HTR-8/SVneo (cell line): ENCODE data around the gene PYDC1.

DNA sequence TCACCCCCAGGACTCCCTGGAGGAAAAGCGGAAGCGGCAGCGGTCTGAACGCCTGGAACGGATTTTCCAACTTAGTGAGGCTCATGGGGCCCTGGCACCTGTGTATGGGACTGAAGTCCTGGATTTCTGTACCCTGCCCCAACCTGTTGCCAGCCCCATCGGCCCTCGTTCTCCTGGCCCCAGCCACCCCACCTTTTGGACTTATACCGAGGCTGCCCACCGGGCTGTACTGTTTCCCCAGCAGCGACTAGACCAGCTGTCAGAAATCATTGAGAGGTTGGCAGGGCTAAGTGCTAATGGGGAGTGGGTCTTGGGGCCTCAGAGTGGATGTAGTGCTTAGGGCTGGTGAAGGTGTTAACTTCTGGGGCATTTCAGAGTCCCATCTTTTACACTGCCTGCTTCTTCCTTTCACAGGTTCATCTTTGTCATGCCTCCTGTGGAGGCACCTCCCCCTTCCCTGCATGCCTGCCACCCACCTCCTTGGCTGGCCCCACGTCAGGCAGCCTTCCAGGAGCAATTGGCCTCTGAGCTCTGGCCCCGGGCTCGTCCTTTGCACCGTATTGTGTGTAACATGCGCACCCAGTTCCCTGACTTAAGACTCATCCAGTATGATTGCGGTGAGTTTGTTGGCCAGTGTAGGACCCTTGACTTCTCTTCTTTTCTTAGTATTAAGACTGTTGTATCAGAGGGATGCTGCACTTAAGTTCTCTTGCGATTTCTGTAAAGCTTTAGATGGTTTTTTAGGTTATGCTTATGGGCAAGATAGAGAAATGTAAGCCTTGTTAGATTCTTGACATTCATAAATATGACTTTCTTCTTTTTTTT, 11.3 kb upstream of the TMEM265 start:
- RRBS = no CpG with 5 or more reads among the region's 17 CpGs

DNA sequence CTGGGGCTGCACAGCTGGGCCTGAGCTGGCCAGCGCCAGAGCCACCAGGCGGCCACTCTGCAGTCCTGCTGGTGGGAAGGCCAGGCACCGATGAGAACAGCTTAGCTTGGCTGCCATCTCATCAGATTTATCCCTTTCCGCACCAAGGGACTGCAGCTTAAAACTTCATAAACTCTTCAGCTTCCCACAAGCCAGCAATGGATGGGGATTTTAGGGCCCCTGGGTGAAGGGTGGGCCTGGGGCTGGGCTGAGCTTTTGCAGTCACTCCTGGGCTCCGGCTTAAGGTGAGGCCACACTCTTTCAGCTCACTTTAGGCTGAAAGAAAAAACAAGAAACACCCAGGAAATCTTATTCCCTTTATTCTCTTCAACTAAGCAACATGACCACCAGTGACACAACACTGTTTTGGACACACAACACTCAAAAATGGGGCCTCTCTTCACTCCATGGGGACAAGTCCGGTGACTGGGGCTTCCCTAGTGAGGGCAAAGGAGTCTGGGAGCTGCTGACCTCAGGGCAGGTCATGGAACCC, 8.8 kb downstream of the ZNF629 start:
- RRBS = no CpG with 5 or more reads among the region's 6 CpGs

- RRBS = 97% methylated on average over 11 of the region's 37 CpGs
Observed at GRCh38 chr16:30782510-30783000, 4.5 kb downstream of the ZNF629 start.

- RRBS = 2% methylated on average over 18 of the region's 40 CpGs
Observed at GRCh38 chr16:30786647-30787085, 339 bp downstream of the ZNF629 start.

- RRBS = no CpG with 5 or more reads among the region's 8 CpGs
Observed at GRCh38 chr16:30844688-30845576, 48.9 kb downstream of the BCL7C start.

GRCh38 chr16:30894559-30895524, 965 bp upstream of the BCL7C start:
- RRBS = no CpG with 5 or more reads among the region's 14 CpGs

DNA sequence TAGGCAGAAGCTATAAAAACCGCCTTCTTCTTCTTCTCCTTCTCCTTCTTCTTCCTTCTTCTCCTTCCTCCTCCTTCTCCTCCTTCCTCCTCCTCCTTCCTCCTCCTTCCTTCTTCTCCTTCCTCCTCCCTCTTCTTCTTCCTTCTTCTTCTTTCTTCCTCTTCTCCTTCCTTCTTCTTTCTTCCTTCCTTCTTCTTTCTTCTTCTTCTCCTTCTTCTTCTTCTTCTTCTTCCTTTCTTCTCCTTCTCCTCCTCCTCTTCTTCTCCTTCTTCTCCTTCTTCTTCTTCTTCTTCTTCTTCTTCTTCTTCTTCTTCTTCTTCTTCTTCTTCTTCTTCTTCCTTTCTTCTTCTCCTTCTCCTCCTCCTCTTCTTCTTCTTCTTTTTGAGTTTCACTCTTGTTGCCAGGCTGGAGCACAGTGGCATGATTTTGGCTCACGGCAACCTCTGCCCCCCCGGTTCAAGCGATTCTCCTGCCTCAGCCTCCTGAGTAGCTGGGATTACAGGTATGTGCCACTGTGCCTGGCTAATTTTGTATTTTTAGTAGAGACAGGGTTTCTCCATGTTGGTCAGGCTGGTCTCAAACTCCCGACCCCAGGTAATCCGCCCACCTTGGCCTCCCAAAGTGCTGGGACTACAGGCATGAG, 4.6 kb upstream of the FBXL19 start:
- RRBS = no CpG with 5 or more reads among the region's 6 CpGs

- RRBS = 98% methylated on average over 12 of the region's 27 CpGs
Observed at GRCh38 chr16:30925526-30926071, 2.2 kb downstream of the FBXL19 start.

DNA sequence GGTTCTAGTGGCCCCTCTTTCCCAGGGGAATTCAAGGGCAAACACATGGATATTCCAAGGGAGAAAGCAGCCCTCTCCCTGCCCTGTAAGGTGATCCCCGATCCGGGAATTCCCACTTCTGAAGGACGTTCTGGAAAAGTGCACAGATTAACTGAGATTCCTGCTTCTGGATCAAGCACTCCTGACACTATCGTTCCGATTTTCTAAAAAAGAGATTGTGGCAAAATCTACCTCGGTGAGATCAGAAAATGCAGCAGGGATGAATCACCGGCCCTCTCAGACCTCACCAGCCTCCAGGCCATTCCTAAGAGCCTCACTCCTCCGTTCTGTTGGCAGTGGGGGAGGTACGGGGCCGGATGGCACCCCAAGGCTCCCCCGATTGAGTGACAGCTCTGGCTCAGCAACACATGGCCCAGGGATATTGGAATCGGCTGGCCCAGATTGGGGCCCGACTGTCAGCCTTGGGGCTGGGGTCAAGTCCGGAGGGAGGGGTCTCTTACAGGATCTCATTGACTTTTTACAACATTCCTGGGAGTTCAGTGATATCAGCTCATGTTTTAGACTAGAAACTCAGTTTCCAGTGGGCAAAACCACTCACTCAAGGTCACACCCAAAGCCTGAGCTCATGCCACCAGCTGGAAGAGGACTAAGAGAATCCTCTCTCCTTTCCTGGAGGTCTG, 12.3 kb downstream of the STX1B start:
- RRBS = 2% methylated on average over 7 of the region's 14 CpGs

- RRBS = 98% methylated on average over 8 of the region's 22 CpGs
Observed at GRCh38 chr16:31000668-31001454, 9.6 kb downstream of the STX1B start.

- RRBS = no CpG with 5 or more reads among the region's 23 CpGs
Observed at GRCh38 chr16:31001903-31002924, 8.2 kb downstream of the STX1B start.

DNA sequence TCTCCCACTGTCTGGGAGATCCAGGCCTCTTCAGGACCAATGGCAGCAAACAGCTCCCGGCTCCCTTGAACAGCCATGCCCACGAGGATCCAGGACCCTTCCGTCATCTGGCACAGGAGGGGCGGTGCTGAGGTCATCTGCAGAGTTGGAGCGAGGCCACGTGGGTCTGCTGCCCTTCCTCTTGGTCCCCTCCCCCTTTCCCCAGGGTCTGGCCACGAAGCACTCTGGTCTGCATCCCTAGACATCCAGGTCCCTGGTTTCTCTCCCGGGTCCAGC, 3.7 kb upstream of the PRSS8 start:
- RRBS = no CpG with 5 or more reads among the region's 8 CpGs

GRCh38 chr16:31203060-31203433, 487 bp upstream of the PYCARD start:
- RRBS = no CpG with 5 or more reads among the region's 11 CpGs

- RRBS = 13% methylated on average over 3 of the region's 52 CpGs
Observed at GRCh38 chr16:31216485-31217268, at the start of gene PYDC1. Gene PYDC1 (minus strand): TSS chr16:31217135.

GRCh38 chr16:31451150-31452279, 7.8 kb upstream of the ARMC5 start:
- RRBS = no CpG with 5 or more reads among the region's 16 CpGs

DNA sequence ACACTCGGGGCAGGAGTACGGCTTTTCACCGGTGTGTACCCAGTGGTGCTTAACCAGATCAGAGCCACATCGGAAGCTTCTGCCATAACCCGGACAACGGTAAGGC, 1.0 kb upstream of the ARMC5 start:
- RRBS = 70% methylated on average over 4 of the region's 6 CpGs

DNA sequence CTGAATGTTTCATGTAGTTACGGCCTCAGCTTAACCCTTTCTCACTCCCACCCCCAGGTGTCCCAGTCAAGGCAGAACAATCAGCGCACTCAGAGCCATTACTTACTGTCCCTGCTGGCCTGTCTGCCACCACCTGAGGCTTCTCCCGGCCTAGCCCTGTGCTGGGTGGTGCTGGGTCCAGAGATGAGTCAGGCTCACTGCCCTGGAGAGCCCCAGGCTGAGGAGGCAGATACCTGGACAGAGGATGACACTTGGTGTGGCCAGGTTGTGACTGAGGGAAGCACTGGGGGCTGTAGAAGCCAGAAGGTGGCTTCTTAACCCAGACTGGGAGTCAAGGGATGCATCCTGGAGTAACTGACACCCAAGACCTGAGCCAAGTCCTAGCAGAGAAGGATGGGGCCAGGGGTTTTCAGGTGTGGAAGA, 3.9 kb upstream of the SLC5A2 start:
- RRBS = no CpG with 5 or more reads among the region's 3 CpGs

- RRBS = no CpG with 5 or more reads among the region's 3 CpGs
Observed at GRCh38 chr16:31701548-31702078, 11.4 kb upstream of the KRBOX5 start.

- RRBS = no CpG with 5 or more reads among the region's 7 CpGs
Observed at GRCh38 chr16:31714576-31715429, 1.8 kb downstream of the KRBOX5 start.

- RRBS = no CpG with 5 or more reads among the region's 10 CpGs
Observed at GRCh38 chr16:31836865-31837388, 36.7 kb upstream of the ZNF267 start.